Right ventricle myocardium (tissue), 1 donor: Measurements from ENCODE around the genes BCAS4 and DPM1.

DNA sequence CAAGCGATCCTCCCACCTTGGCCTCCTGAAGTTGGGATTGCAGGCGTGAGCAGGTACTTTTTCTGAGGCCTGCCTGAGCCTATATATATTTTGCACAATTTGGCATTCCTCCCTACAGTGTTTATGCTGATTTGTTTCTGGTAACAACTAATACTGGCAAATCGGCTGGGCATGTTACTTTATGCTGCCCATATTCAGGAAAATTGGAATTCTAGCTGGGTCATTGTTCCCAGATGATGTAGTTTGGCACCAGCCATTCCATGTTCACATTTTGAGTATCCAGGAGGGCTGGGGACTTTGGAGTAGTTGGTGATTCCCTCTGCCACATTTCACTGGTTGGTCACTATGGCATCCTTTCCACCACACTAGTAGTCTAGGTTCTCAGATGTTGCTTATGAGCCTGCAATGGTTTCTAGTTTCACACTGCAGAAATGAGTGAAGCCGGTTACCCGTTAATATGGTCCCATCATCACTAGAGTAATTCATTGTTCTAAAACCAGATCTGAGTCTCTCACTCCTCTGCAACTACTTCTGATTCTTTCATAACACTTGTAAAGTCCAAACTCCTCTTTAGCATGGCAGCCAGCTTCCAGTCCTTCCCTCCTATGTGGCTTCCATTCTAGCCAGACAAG, 4.5 kb downstream of the PTPN1 start:
- PRO-cap, 2 experiments, result no peak in any of the 2 experiments

- PRO-cap, 2 experiments, result no peak in any of the 2 experiments
These were observed 27.8 kb downstream of the PTPN1 start for GRCh38 chr20:50537793-50538605.

DNA sequence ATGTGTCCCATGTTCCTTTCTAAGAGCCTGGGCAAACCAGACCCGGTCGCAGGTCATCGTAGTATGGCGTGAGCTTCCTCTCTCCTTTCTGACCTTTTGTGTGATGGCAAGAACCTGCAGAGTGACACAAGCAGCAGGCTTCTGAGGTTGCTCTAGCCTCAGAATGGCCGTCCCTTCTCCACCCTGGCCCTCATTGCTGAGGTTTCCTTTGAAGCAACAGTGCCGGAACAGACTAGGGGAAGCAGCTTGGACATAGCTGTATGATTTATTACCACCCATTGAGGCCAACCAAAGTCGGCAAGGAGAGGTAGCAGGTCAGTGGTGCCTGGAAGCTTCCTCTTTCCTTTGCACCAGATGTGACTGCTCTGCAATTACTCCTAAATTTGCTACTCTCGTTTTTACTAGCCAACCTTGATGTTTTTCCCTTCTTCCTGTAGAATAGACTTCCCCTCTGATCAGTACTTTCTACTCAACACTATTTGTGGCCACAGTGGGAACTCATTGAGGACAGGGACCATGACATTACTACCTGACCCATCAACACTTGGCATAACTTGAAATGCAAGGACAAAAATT, 31.4 kb downstream of the PTPN1 start:
- PRO-cap, 2 experiments, result no peak in any of the 2 experiments

- PRO-cap, 2 experiments, result no peak in any of the 2 experiments
These were observed 73.3 kb downstream of the PTPN1 start for GRCh38 chr20:50583114-50584264.

GRCh38 chr20:50594369-50595069, 84.3 kb downstream of the PTPN1 start:
- PRO-cap, 2 experiments, result no peak in any of the 2 experiments

- PRO-cap, 2 experiments, result no peak in any of the 2 experiments
These were observed 74.6 kb downstream of the RIPOR3 start for GRCh38 chr20:50616734-50617065.

DNA sequence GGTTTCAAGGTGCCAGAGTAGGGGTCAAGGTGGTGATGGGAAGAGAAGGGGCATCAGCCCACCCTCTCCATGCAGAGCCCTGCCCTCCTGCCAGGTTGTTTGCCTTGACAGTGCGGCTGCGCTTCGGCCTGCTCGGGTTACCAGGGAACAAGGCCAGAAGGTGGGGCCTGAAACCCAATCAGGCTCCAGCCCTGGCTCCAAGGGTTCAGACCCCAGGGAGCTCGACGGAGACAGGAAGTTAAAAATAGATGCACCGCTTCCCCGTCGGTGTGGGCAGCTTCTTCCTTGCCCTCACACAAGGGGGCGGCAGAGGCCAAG, 65.4 kb downstream of the RIPOR3 start:
- PRO-cap, 2 experiments, result no peak in any of the 2 experiments

DNA sequence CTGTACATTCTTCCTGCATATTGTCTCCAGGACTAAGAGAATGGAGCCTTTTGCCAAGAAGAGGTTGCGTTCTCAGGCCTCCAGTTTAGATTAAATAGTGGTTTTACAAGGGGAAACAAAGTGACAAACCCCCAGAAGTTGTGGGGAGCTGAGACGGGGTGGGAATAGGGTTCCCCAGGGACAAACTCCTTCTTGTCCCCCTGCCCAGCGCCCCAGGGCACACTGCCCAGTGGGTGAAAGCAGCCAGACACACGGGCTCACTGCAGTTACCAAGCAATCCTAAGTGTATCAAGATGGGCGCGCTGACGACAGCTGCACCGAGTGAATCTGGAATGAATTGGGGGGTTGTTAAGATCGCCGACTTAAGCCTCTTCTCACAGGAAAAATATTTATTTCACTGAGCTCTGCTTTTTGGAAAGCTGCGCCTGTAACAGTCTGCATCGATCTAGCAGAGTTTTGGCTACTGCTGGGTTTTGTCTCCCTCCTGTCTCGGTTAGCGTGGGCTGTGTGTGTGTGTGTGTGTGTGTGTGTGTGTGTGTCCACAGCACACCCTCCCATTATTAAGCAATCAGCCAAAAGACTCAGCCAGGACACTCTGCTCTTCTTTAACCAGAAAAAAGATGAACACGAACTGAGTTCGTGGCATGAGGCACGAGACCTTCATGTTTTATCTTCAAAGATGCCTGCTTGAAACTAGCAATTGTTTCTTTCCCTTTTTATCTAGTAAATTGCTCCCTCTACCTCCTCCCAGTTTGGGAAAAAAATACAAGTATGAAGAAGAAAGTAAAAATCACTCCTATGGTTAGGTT, 36.0 kb downstream of the RIPOR3 start:
- PRO-cap, 2 experiments, result peak in 2 of 2 experiments; most common plus-strand start position 567 of the sequence (in 2); most common minus-strand start position 447 of the sequence (in 1)

DNA sequence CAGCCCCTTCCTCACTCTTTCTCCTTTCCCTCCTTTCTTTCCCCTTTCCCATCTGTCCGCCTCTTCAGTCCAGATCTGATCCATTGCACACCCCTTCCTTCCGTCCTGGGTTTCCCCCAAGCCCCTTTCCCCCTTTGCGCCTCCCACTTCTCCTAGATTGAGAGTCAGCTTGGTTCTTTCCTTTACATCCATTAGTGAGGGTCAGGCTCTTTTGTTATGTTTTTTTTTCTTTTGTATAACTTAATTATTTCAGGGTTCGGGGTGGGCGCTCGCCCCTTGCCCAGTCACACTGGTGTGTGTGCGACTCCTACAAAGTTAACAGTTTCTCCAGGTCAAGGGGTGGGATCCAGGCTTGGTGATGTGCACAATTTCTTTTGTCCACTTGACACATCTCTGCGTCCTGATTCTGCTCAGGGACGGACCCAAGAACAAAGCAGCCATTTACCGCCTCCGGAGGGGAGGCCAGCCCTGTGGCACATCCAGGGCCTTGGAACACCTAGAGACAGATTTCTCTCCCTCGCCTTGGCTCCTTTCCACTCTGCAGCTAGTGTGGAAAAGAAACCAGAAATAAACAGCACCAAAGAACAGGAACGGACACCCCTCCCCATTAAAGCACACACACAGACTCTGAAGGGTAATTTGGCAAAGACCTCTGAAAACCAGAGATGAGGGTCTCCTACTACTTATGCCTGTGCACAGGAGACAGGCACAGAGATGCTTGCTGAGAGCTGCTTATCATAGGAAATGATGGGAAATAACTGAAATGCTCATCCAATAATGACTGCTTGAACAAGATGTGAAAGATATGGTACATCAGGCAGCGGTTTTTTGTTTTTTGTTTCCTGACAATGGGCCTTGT, 784 bp upstream of the RIPOR3 start:
- PRO-cap, 2 experiments, result no peak in any of the 2 experiments

DNA sequence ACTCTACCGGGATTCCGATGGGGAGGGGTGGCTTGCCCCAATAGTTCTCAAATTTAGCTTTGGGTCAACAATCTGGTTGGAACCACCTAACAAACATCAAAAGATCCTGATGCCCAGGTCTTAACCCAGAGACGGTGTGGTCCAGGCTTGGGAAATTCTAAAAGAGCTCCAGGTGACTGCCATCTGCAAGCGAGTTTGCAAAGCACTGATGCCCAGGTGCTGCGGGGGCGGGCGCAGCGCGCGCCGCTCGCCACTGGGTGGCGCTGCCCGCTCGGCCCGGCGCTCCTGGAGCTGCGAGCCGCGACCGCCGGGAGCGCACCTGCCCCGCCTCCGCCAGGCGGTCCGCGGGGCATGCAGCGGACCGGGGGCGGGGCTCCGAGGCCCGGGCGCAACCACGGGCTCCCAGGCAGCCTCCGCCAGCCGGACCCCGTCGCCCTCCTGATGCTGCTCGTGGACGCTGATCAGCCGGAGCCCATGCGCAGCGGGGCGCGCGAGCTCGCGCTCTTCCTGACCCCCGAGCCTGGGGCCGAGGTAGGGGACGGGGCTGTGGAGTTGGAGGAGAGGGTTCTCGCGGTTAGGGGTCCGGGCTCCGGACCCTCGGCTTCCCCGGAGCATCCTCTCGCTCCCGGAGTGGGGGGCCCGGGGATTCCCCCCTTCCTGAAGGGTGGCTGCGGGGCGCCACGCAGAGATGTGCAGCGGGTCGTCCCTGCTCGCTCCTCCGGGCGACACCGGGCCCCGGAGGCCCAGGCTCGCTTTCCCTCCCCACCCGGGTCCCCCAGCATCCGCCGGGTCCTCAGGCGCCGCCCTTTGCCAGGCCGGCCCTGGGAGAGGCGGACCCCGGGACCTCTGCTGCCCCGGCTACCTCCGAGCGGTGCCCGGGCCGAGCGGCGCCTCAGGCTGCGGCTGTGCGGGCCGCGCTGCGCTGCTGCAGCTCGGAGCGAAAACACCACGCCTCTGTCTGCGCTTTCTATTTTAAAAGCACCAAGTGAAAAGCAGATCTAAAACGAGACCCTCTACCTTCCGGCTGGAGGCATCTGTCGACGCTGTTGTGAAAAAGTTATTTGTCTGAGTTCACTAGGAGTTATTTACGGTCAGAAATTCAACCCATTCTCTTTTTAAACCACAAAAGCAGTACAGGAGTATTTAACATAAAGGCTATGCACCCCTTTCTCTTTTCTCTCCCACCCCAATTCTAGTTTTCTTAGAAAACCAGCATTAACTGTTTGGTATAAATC, at the start of gene BCAS4:
BCAS4 (plus strand) TSS at position 419 of the 1,235 bp plus-strand sequence.
- PRO-cap, 2 experiments, result peak in 2 of 2 experiments; most common plus-strand start position 419 of the sequence (in 1); most common minus-strand start position 899 of the sequence (in 2)

GRCh38 chr20:50919192-50919740, 12.0 kb downstream of the ADNP start:
- PRO-cap, 2 experiments, result no peak in any of the 2 experiments

GRCh38 chr20:50958198-50958654, at the start of gene DPM1:
TSS of gene DPM1 (minus strand) at chr20:50958532.
- PRO-cap, 2 experiments, result peak in 2 of 2 experiments; most common minus-strand start chr20:50958532 (in 2)

GRCh38 chr20:51286467-51286972, 256.0 kb downstream of the NFATC2 start:
- PRO-cap, 2 experiments, result no peak in any of the 2 experiments

DNA sequence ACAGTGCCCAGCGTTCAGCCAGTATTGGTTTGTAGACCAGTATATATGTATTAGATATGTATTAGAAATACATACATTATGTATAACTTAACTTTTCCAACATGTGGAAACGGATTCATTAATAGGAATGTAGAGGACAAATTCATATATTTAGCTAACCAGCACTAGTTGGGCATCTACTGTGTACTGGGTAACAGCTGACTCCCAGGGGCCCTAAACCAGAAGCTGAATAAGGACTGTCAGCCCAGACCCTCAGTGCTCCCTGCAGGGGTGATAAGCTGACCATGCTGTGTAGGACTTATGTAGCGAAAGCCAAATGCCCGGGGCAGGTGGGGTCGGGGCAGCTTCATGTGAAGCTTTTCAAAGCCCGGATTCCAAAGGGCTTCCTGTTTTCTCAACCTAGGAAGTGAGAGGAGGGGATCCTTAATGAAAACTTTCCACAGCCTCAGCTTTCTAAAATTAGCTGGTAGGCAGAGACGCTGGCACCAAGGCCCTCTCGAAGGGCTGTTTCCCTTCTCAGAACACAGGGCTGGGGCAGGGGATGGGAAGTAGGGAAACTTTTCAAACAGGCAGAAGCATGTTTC, 149.1 kb downstream of the NFATC2 start:
- PRO-cap, 2 experiments, result no peak in any of the 2 experiments

- PRO-cap, 2 experiments, result no peak in any of the 2 experiments
These were observed 54.8 kb downstream of the NFATC2 start for GRCh38 chr20:51487431-51488333.

- PRO-cap, 2 experiments, result no peak in any of the 2 experiments
These were observed 7.6 kb downstream of the NFATC2 start for GRCh38 chr20:51534730-51535555.

DNA sequence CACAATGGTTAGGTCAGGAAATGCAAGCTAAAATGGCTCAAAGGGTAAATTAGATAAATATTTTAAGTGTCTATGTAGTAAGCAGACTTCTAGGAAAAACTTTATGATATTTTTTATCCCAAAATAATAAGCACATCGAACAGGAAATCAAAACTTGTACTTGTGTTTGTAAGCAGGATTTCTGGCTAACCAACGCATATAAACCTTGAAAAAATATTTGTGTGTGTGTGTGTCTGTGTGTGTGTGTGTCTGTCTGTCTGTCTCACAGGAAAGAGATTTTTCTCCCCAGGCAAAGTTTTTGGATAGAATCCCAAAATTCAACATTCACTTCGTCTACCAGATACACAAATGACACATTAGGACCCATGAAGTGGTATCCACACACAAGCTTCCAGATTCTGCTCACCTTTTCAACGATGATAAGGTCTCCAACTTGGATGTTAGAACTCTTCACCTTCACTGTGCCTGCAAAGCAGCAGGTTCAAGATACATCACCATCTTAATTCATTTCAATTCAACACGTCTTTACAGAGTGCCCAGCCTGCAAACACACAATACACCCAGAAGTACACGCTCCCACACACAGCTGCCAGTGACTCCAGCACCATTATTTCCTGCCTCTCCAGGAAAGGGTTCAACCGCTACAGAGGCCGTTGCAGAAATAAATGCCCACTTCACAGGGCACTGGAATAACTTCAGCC, 71.0 kb downstream of the ATP9A start:
- PRO-cap, 2 experiments, result no peak in any of the 2 experiments

DNA sequence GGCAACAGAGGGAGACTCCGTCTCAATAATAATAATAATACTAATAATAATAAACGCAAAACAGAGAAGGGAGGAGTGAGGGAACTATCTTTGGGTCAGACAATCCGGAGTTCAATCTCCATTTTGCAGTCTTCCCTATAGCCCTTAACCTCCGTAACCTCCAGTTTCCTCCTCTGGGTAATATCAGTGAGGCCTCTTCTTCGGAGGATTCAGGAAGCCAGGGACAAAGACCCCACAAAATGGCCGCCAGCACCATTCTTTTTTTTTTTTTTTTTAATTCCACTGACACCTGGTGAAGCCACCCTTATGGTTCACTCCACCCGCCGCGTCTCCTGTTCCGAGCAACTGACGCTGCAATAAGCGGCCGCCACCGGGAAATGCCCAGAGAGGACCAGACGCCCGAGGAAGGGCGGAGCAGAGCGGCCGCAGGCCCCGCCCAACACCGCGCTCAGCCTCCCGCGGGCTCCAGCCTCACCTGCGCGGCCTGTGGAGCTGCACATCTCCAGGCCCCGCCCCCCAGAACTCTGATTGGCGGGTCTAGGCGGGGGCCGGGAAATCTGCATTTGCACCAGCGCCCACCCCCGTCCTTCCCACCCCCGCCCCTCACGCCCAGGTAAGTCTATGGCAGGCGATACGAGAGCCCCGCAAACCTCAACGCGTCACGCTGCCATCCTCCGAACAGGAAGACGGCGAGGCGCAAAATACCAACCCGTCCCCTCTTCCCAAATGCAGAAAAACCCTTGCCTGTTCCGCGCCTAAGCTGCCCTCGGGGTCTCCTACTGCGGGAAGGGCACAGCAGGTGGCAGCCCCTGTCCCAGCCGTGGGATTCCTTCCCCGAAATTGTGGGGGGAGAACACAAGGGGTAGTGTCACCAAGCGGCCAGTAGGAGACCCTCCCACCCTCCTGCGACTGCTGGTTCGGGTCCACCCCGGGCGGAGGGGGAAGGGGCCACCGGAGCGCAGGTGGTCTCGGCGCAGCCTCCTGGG, 1.1 kb downstream of the ATP9A start:
- PRO-cap, 2 experiments, result peak in 1 of 2 experiments; most common plus-strand start position 439 of the sequence (in 1); most common minus-strand start position 378 of the sequence (in 1)

- PRO-cap, 2 experiments, result no peak in any of the 2 experiments
These were observed 299.2 kb upstream of the ZFP64 start for GRCh38 chr20:52490842-52491162.

GRCh38 chr20:52923168-52923628, 49.0 kb upstream of the TSHZ2 start:
- PRO-cap, 2 experiments, result no peak in any of the 2 experiments